Glomerular endothelial cell (primary cell): Measurements from ENCODE around the gene UGT3A1.

DNA sequence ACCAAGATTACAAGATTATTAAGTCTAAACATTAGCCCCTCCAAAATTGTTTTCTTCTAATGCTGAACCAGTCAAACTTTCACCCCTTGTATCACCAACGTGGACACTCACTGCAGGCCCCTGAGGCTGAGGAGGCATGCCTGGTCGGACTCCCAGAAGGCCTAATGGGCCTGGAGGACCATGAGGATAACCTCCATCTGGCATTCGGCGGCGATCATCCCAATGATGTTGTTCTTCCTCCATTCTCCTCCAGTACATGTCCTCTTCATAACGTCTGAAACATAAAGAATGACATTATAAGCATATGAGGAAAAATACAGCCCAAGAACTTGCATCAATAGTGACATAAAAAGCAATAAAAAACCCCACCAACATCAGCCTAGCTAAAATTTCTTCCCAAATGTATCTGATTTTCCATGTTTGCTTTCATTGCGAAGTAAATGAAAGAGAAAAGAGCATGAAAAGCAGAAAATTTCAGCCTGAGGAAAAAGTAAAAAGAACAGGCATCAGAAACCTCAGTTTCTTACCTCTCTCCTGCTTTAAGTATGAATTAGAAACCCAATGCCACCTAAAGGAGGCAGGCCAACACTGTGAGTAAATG, 54.3 kb downstream of the ZFR start:
- RAMPAGE, long total RNA: no peak

GRCh38 chr5:32395055-32395560, 49.4 kb downstream of the ZFR start:
- RAMPAGE, long total RNA: no peak

DNA sequence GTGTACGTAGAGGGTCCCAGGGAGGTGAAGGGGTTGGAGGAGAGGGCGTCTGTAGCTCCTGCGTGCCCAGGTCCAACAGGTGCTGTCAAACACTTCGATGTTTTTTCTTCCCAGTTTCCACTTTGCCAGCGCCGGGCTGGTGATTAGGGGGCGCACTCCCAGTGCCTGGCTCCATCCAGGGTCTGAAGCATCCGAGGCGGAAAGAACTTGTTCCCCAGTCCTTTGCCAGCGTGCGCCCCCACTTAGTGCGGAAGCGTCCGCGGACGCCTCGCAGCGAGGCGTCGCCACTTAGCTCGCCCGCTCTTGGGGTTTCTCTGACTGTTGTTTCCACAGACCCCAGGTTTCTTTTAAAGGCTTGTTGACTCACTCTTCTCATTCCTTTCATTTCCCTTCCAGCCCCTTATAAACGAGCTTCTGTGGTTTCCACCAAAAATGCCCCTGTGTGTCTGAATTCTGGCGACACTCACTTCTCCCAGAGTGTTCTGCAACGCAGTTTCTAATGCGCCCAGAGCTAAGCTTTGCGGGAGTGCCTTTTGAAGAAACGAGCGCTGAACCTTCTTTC, 1.7 kb downstream of the NPR3 start:
- RAMPAGE, long total RNA: no peak

GRCh38 chr5:32990741-32991147, 279.6 kb downstream of the NPR3 start:
- RAMPAGE, long total RNA: no peak

DNA sequence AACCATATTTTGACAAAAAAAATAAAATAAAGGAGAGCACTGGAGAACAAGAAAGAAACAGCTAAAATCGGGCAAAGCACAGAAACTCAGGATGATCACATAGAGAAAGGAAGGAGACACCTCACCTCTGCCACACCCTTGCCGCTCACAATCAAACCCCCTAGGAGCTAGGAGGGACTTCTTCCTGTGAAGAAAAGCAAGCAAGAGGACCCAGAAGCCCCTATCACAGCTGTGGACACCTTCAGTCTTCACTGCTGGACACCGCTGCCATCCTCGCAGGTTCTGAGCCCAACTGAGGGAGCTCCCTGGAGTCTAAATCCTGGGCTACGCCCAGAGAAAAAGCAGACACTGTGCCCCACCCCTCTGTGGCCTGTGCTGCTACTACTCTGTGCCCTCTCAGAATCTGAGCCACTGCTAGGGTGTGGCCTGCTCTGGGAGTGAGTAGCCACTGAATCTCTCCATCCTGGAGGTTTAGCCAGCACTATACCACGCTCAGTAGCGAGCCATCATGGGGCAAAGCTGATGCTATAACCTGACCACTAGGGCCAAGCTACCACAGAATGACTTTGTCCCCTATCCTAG, 338.1 kb downstream of the NPR3 start:
- RAMPAGE, long total RNA: no peak

- RAMPAGE, long total RNA: no peak
Measured at GRCh38 chr5:33297805-33298248, 142.9 kb upstream of the TARS1 start.

DNA sequence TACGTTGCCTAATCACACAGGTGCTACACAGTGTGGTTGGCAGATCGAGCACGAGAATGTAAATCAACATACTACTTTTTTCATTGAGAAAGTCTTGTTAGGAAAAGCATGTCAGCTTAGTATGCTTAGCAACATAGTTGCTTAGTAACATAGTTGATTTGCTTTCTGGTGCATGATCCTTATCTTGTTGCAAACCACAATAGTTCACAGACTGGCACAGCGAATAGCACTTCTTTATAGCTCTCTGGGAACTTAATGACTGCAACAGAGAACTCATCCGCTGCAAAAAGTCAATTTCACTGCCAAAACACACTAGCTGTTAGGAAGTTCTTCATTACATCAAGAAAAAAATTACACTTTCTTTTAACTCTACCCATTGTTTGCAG, 201.4 kb downstream of the TARS1 start:
- RAMPAGE, long total RNA: no peak

DNA sequence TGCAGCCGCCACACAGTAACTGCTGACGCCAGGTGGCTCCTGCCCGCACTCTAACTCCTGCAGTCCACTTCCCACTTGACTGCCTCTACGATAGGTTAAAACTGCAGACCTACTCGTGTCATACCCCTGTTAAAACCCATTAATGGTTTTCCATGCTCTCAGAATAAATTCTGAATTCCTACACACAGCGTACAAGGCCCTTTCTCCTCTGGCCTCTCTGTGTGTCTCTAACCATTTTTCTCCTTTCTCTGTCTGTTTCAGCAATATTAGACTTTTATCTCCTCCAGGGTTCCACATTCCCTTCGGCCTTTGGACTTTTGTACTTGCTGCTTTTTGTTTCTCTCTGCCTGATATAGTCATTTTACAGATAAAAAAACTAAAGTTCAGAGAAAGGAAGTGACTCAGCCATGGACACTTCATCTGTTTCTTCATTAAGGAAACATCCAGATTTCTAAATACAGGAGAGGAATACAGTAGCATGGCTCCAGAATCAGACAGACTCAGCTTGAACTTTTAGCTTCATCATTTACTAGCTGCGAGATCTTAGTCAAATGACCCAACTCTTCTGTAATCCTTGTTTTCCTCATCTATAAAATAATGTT, 84.8 kb downstream of the ADAMTS12 start:
- RAMPAGE, long total RNA: no peak

DNA sequence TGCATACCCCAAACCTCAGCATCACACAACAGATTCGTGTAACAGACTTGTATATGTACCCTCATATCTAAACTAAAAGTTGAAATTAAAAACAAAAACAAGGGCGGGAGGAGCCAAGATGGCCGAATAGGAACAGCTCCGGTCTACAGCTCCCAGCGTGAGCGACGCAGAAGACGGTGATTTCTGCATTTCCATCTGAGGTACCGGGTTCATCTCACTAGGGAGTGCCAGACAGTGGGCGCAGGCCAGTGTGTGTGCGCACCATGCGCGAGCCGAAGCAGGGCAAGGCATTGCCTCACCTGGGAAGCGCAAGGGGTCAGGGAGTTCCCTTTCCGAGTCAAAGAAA, 104.7 kb upstream of the C1QTNF3 start:
- RAMPAGE, long total RNA: no peak

DNA sequence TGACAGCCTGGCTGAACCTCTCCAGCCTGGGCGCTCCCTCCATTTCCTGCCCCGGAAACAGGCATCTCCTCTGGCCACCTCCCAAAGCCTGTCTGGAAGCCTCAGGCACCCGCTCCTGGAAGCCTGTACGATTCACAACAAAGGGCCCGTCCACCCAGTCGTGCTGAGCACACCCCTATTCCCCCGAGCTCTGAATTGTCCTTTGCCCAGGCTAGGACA, 138.2 kb upstream of the C1QTNF3 start:
- RAMPAGE, long total RNA: no peak

- RAMPAGE, long total RNA: no peak
Measured at GRCh38 chr5:34657516-34658015, 1.4 kb downstream of the RAI14 start.

DNA sequence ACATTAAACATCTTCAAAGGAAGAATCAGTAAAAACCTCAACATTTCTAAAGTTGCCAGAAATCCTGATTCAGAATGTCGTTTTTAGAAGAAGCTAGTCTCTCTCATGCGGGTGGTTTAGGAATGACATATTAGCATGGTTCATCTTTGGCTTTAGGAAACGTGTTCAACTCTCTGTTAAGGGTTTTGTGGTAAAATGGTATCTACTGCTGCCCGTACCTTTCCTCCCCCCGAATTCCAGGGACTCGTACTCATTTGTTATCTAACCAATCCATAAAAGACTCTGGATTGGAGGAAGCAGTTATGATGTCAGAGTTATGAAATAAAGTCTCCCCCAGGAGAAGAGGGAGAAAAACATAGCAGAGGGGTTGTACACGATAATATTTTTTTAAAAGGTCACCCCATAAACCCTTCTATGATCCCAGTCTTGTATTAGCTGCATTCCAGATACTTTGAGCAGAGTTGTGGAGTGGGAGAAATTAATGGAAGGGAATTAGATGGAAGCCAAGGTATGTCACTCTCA, 31.1 kb downstream of the RAI14 start:
- RAMPAGE, long total RNA: no peak

- RAMPAGE, long total RNA: no peak
Measured at GRCh38 chr5:35172528-35172818, 57.8 kb downstream of the PRLR start.

DNA sequence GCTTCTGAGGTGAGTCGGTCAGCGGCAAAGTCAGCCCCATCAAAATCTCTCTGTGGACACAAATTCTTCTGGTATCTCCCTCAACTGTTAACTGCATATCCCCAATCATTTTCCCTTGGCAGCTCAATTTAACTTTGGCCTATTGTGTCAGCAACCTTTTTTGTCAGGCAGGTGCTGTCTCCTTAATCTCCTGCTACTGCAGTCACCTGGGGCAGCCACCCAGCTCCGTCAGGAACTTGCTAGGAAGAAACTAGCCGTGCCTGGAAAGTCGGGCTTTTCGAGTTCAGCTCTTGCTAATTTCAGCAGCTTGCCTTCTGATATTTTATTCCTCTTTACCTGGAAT, 42.4 kb downstream of the PRLR start:
- RAMPAGE, long total RNA: no peak

- RAMPAGE, long total RNA: no peak
Measured at GRCh38 chr5:35213616-35214678, 16.3 kb downstream of the PRLR start.

DNA sequence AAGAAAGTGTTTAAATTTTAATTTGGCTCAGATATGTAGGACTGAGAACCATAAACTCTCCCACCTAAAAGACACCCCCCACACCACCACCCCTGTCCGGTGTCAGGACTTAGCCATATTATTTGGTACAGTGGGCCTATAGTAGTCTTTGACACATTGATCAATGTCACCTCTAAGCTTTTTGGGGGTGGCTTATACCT, 59.1 kb downstream of the SPEF2 start:
- RAMPAGE, long total RNA: no peak

GRCh38 chr5:35780910-35781381, 75.7 kb upstream of the IL7R start:
- RAMPAGE, long total RNA: no peak

- RAMPAGE, long total RNA: no peak
Measured at GRCh38 chr5:35830474-35831198, 26.1 kb upstream of the IL7R start.

GRCh38 chr5:35904845-35905230, 33.6 kb downstream of the CAPSL start:
- RAMPAGE, long total RNA: no peak

GRCh38 chr5:35990959-35991860, at the start of gene UGT3A1:
UGT3A1 (minus strand) TSS chr5:35991390.
- RAMPAGE, long total RNA: no peak